ENCODE results near the gene SH3PXD2B.

- RRBS: no CpG with 5 or more reads among the region's 19 CpGs
Observed at GRCh38 chr5:172333806-172334717, 50.5 kb upstream of the UBTD2 start.

DNA sequence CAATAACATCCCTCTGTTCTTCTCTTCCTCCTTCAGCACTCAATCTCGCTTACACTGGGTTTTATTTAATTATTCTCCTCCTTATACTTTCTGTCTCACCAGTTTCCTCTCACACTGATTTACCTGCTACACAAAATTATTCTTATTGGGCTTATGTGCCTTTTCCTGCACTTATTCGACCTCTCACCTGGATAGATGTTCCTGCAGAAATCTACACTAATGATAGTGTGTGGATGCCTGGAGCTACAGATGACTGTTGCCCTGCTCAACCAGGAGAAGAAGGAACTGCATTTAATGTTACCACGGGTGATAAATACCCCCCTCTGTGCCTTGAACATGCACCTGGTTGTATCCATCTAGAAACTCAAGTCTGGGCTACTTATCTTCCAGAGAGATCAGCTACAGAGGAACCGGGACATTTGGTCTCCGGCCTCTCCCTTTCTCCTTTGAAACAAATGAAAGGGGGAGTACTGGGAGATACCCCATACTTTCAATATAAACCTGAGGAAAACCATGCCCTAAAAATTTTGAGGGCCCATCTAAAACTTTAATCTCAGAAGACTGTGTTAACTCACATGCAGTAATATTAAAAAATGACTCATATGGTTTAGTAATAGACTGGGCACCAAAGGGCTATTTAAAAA lies 54.5 kb downstream of the SH3PXD2B start:
- RRBS: no CpG with 5 or more reads among the region's 5 CpGs

DNA sequence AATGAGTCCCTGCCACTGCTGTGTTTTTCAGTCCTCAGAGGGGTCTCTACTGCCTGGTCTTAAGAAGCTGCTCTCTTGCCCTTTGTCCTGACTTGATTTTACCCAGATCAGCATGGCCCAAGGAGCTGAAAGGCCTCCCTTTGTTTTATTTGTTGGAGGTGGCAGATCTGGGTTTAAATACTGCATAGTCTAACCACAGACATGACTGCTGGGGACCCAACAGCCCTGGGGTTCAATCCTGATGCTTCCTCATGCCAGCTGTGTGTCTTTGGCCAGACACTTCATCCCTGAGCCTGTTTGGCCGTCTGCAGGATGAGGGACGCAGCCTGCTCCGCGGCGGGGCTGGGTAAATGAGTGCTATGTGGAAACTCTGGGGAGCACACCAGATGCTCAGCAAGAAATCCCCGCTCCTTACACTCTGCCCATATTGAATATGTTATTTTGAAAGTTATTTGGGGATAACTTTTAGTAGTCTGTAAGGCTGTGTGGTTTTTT lies 43.0 kb downstream of the SH3PXD2B start:
- RRBS: no CpG with 5 or more reads among the region's 6 CpGs

DNA sequence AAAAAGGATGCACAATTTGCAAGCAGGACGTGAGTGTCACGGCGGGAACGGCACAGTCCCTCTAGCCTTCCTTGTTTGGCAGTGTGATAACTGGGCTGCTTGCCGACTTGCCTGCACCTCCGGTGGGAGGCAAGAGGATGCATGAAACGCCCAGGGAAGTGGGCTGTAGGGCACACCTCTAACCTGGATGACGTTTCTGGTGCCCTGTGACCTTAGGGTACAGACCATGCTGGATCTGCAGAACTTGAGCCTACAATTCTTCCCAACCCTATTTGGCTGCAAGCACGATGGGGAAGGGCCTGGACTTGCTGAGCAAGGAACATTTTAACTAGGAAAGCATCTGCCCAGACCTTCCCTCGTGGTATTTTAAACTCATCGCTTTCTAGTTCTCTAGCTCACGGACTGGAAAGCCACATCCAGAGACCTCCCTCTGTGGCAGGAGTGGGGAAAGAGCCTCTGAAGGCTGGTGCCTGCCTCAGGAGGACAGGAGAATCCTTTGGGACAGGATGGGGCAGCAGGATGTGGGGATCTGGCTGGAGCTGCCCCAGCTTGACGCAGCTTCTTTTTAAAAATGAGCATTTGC lies 7.7 kb downstream of the SH3PXD2B start:
- RRBS: no CpG with 5 or more reads among the region's 13 CpGs

DNA sequence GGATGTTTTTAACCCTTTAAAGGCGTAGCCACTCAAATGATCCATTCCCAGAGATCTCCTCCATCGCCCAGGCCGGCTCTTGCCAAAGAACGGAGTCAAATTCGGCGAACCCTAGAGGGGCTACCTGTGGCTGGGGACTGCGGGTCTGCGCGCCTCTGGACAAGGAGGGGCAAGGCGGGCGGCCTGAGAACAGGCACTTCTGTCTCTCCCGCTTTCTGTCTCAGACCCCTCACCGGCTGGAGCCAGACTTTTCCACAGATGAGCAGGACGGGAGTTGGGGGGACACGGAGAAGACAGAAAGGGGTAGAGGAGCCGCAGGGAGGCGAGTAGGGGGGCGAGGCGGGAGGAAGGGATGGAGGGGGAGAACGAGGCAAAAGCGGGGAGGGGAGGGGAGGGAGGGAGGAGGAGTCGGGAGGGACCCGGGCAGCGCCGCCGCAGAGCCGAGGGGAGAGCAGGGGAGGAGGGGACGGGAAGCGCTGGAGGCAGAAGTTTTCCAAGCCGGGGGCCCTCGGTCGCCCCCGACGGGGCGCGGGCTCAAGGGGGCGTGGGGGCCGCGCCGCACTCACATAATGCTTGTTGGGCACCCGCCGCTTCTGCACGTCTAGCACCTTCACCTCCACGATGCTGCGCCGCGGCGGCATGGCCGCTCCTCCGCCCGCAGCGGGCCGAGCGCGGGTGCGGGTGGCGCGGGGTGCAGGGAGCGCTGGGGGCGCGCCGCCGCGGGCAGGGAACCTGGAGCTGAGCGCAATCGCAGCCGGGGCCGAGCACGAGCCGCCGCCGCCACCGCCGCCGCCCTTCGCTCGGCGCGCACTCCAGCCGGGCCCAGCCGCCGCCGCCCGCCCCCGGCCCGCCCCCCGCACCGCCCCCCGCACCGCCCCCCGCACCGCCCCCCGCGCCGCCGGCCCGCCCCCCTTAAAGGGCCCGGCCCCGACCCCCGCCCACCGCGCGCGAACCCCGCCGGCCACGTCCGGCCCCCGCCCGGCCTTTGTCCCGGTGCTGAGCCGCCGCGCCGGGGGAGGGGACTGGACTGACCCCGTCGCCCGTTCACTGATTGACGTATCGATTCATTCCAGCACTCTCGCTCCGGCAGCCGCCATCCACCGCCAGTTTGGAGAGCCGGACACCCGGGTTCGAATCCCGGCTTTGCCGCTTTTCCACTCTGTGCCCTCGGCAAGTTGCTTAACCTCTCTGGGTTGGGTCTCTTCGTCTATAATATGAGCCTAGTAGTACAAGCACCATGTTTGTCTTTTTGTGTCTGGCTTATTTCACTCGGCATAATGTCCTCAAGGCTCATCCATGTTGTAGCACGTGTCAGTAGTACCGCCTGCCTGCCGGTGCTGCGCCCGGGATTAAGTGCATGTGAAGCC lies at the start of gene SH3PXD2B:
Gene SH3PXD2B, minus strand, starts transcription at position 814 of the 1,367 bp plus-strand sequence.
- RRBS: 2% methylated on average over 45 of the region's 137 CpGs

GRCh38 chr5:172597481-172598642 lies 43.2 kb upstream of the NEURL1B start:
- RRBS: no CpG with 5 or more reads among the region's 34 CpGs

DNA sequence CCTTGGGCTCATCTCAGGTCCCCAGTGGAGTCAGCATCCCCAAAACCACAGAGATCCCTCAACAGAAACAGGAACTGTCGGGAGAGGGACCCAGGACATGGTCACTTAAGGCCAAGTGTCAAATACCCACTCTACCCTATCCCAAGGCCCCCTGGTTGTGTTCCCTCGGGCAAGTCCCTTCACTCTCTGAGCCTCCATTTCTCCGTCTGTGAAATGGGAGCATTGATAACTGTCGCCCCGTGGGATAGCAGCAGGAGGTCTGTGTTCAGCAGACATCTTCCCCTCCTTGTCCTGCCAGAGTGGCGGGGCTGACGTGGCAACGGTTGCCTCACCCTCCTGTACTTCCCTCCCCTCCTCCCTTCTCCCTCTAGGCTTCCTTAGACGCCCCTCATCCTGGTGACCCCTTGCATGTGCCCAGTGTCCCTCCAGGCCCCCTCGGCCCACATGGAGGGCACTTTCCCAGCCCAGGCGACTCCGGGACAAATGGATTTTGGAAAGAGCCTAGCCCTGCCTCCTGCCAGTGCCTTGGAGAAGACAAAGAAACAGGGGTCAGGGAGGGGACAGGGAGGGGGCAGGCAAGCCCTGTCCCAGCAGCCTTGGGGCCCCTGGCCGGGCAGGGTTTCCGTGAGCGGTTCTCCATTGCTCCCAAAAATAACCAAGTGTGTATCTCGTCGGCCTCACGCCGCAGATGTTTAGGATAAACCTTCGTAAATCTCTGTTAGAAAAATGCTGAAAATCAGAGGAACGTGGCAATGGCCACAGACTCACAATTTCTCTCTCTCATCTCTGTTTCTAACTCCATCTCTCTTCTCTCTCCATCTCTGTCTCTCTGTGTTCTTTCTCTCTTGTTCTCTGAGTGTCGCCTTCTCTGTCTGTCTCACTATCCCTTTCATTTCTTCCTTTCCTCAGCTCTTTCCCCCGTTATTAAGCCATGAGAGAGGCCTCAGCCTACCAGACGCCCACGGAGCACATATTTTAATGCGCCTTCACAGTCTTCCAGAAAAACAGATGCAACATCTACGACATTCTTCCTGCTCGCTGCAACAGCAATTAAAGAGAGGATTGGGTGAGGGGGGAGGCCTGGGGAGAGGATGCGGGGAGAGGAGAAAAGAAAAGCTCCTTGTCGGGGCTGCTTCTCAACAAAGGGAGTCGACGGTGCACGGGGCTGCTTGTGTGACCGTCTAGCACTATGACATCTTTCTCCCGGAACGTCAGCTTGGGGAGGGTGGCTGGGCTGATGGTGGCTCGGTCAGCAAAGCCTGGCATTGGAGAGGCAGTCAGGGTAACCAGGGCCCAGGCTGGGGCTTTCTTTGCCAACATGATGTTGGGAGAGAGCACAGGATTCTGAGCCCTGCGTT lies 38.1 kb upstream of the NEURL1B start:
- RRBS: no CpG with 5 or more reads among the region's 38 CpGs

DNA sequence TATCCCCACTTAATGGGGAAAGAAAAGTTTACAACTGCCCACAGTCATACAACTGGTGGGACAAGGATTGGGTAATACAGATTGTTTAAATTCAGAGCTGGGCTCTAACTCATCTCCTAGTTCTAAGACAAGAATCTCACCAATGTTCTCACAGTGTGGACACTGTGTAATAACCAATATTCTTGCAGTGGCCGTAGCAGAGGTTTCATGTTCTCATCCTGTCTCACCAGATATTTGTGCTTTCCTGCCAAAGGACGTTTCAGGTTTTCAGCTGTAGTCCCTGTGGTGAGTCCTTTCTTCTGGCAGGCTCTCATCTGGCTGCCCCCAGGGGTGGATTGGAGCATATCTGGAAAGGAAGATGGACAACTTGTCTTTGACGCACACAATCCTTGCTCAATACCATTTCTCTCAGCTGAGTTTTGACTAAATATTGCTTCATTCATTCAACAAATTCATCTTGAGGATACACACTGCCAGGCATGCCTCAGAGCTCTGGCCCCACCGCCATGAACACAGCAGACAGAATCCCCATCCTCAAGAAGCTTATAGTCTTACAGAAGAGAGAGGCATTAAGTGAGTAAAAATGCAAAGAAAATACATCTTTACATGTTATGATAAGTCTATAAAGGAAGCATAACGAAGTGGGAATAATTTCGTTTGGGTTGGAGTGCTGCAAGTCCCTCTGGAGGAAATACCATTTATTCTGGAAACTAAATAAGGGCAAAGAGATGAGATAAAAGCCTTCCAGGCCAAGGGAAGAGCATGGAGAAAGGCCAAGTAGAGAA lies 33.8 kb upstream of the NEURL1B start:
- RRBS: no CpG with 5 or more reads among the region's 6 CpGs

GRCh38 chr5:172616695-172617178 lies 24.3 kb upstream of the NEURL1B start:
- RRBS: no CpG with 5 or more reads among the region's 17 CpGs

GRCh38 chr5:172644126-172644735 lies 3.2 kb downstream of the NEURL1B start:
- RRBS: no CpG with 5 or more reads among the region's 8 CpGs

DNA sequence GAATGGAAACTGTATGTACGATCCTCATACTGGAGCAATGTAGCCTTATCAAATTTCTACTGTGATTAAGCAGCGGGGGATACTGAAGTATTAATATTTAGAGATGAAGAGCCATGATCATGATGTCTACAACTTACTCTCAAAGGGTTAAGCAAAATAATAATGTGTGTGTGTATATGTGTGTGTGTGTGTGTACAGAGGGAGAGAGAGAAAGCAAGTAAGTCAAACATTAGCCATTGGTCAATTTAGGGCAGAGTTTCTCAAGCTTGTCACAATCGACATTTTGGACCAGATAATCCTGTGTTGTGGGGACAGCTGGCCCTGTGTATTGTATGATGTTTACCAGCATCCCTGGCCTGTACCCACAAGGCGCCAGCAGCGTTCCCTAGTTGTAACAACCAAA lies 46.4 kb downstream of the DUSP1 start:
- RRBS: no CpG with 5 or more reads among the region's 5 CpGs

GRCh38 chr5:172757959-172759192 lies 12.6 kb downstream of the DUSP1 start:
- RRBS: no CpG with 5 or more reads among the region's 26 CpGs

DNA sequence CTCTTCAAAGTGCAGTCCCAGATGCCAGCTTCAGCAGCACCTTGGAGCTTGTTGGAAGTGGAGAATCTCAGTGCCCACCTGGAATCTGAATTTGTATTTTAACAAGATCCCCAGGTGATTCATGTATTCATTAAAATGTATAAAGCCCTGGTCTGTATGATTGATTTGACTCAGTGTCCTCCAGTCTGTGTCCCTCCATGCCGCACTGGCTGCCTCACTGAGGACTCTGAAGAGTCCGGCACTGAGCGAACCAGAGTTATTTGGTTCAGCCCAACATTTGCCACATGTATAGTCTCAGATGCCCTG lies 6.6 kb downstream of the ERGIC1 start:
- RRBS: no CpG with 5 or more reads among the region's 3 CpGs

GRCh38 chr5:172844945-172845748 lies 11.1 kb downstream of the ERGIC1 start:
- RRBS: 70% methylated on average over 6 of the region's 13 CpGs

GRCh38 chr5:172872875-172873640 lies 39.0 kb downstream of the ERGIC1 start:
- RRBS: 20% methylated on average over 2 of the region's 16 CpGs

- RRBS: no CpG with 5 or more reads among the region's 18 CpGs
Observed at GRCh38 chr5:172885398-172886111, 51.5 kb downstream of the ERGIC1 start.

DNA sequence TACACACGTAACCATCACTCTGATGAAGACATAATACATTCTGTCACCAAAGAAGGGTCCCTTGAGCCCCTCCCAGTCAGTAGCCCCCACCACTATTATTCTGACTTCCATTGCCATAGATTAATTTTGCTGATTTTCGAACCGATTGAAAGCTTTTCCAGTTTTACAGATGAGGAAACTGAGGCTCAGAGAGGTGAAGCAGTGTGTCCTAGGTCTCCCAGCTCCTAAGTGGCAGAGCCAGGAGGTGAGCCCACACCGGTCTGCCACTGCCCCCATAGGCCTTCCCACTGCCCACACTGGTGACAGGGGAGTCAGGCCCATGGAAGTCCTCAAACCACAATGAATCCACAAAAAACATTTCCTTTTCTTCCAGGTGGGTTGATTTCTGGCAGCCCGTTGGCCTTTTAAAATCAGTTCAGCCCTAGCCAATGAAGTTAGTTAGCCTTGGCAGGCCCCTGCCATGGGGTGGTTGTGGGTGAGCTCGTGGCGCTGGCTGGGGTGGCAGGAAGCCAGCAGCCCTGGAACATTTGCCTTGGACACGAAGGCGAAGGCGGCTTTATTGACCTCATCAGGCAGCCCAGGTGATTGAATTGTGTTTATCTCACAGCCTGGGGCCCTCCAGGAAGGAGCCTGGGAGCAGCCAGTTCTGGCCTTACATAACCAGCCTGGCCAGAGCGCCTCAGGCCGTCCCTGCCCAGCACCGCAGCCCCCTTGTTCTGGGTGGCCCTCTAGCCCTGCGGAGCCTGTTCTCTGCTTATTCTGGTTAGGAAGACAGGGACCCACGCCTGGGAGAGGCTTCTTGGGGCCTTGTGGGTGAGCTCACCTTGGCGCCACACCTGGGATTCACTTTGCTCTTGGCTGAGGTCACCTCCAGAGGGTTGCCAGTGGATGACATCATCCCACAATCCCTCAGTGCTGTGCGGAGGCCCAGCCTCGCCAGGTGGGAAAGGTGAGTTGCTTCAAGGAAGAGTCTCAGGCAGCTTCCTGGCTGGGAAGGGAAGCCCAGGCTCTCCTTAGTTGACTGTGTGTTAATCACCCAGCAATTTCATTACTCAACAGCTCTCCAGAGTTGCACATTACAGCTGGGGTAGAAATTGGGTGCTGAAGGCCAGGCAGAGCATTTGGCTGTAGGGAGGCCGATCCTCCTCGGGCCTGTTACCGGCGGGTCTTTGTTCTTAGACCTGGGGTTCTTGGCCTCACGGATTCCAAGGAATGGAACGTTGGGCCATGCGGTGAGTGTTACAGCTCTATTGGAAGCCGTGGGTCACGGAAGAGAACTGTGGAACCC lies 54.5 kb upstream of the RPL26L1 start:
- RRBS: no CpG with 5 or more reads among the region's 27 CpGs

- RRBS: no CpG with 5 or more reads among the region's 6 CpGs
Observed at GRCh38 chr5:173090563-173091301, 34.6 kb downstream of the CREBRF start.

DNA sequence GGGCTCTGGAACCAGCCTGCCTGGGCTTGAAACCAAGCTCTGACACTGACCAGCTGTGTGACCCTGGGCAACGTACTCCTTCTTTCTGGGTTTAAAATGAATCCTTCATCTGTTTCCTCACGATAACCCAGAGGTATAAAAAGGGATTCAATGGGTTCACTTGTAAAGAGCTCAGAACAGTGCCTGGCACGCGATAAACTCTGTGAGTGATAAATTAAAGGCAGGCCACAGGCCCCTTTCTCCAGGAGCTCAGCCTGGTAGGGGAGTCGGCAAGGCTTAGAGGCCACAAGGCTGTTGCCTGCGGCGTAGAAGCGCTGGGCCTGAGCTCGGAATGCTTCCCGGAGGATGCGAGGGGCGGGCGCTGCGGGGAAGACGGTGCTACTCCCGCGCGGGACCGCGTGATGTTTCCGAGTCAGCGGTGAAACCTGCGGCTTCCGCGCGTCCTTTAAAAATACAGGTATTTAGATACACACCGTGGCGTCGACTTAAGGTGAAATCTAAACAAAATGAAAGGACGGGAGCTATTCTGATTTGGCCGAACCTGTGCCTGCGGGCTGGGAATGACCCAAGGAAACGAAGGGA lies 6.4 kb downstream of the NKX2-5 start:
- RRBS: no CpG with 5 or more reads among the region's 33 CpGs

DNA sequence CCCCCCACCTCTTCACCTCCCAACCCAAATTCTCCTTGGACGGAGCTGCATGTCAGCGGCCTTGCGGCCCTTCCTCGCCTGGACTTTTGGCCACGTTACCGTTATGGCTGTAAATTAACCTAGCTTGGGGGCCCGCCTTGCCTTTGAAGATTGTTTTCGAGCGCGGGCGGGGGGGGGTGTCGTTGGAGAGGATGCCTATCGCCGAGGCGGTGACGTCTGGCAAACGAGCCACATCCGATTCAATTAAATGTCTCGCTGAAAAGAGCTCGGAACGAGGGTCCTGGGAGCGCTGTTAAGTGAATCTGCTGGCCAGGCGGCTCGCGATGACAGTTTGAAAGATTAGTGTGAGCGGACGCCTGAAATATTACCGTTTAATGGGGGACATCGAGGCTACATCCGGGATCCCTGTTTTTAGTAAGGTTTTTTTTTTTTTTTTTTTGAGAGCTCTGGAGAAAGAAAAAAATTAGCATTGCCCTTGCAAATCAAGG lies 2.2 kb upstream of the NKX2-5 start:
- RRBS: no CpG with 5 or more reads among the region's 30 CpGs